ENCODE data around the gene NOX3.

GRCh38 chr6:152380103-152380792 is 256.9 kb downstream of the SYNE1 start:
- RRBS = no CpG with 5 or more reads among the region's 5 CpGs

GRCh38 chr6:152566367-152566703 is 70.8 kb downstream of the SYNE1 start:
- RRBS = no CpG with 5 or more reads among the region's 1 CpG

GRCh38 chr6:154245331-154246291 is 111.0 kb downstream of the IPCEF1 start:
- RRBS = no CpG with 5 or more reads among the region's 13 CpGs

DNA sequence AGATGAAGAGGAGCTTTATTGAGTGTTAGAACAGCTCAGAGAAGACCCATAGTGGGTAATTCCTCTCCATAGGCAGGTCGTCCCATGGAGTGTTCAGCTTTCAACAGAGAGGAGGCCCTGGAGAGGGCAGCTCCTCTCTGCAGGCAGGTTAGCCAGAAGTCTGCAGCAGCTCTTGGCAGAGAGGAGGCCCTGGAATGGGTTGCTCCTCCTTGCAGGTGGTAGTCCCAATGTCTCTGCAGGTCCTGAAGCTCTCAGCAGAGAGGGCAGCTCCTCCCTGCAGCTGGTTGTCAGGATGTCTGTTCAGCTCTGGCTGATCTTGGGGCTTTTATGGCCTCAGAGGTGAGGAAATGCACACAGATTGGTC is 89.0 kb downstream of the IPCEF1 start:
- RRBS = no CpG with 5 or more reads among the region's 1 CpG

GRCh38 chr6:154653734-154654233 is 79.4 kb upstream of the SCAF8 start:
- RRBS = no CpG with 5 or more reads among the region's 5 CpGs

- RRBS = no CpG with 5 or more reads among the region's 6 CpGs
Observed at GRCh38 chr6:154765893-154766836, 32.9 kb downstream of the SCAF8 start.

GRCh38 chr6:154803356-154804163 is 70.3 kb downstream of the SCAF8 start:
- RRBS = no CpG with 5 or more reads among the region's 1 CpG

- RRBS = no CpG with 5 or more reads among the region's 6 CpGs
Observed at GRCh38 chr6:155170906-155171672, 92.7 kb upstream of the CLDN20 start.

- RRBS = no CpG with 5 or more reads among the region's 8 CpGs
Observed at GRCh38 chr6:155185576-155186029, 78.2 kb upstream of the CLDN20 start.

GRCh38 chr6:155455596-155456091 is at the start of gene NOX3:
NOX3 (minus strand) TSS chr6:155455839.
- RRBS = no CpG with 5 or more reads among the region's 5 CpGs

- RRBS = no CpG with 5 or more reads among the region's 8 CpGs
Observed at GRCh38 chr6:156698058-156698813, 78.9 kb upstream of the ARID1B start.

DNA sequence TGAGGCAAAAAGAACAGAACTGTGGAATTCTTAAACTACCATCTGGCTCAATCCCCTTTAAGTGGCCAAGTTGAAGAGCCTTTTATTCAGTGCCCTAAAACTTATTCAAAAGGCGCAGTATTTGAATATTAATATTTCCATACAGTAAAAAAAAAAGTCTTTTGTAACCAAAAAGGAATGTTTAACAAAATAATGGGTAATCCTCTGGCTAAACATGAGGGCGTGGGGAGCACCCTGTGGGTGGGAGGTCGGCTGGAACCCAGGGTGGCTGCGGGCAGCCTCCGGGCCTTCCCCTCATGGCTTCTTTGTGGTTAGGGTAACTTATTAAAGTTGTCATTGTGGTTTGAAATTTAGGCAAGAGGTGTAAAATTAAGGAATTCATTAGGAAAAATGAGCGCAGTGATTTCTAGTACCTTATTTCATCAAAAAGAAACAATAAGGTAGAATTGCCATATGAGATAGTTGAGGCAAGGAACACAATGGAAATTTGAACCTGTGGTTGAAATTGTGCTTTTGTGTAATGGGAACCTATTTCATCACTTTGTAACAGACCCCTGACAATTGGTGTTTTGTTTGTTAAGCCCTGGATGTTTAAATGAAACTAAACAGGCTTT is 2.7 kb upstream of the ARID1B start:
- RRBS = no CpG with 5 or more reads among the region's 6 CpGs

- RRBS = no CpG with 5 or more reads among the region's 12 CpGs
Observed at GRCh38 chr6:156792587-156793245, 15.5 kb downstream of the ARID1B start.

DNA sequence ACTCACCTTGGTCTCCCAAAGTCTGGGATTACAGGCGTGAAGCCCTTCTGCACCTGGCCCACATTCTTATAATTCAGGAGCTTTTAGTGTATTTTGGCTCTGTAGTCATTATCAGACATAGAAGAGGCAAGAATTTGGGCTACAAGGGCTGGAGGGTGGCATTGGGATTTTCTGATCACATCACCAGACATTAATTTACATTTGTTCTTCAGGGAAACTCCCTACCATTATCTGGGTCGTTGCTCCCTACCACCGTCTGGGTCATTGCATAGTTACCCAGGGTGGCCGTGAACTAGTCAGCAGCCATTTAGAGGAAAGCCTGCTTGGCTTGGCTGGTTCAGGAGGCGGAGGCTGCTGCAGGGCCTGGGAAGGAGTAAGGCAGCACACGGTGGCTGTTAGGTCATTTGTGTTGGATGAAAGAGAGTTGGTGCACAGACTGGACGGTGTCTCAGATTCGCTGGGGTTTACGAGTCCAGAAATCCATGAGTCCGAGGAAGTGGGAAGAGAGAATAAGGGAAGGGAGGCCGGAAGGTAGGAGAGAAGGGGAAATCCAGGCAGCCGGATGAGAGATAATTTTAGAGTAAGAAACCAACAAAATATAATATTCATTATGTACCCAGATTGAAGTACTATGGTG is 17.8 kb downstream of the ARID1B start:
- RRBS = no CpG with 5 or more reads among the region's 12 CpGs

DNA sequence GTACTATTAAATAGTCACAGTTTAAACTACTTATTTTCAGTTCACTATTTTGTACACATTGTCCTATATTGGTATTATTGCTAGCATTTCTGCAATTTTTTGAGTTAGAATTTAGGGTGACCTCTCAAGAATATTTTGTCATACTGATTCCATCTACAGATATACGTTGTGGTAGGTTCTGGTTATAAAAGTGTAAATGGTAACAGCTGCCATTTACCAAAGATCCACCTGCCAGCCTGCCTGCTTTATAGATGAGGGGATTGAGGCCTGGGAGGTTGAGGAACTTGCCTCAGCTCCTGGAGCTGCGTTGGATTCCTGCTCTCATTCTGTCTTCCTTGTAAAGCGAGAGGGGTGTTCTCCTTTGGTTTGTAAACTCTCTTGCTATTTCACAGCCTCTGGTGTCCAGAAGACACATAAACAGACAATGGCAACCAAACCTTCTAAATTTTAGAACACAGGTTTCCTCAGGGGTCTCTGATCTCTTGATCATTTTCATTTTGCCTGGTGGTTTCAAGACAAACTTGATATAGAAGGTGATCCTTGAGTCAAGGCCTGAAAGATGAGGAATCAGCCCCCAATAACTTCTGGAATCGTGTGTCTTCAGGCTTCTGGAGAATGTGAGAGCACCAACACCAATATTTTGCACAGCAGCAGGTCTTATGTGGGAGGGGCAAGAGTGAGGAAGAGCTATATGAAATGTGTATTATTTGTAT is 33.1 kb downstream of the ARID1B start:
- RRBS = no CpG with 5 or more reads among the region's 4 CpGs

- RRBS = no CpG with 5 or more reads among the region's 23 CpGs
Observed at GRCh38 chr6:156822302-156823447, 45.5 kb downstream of the ARID1B start.

GRCh38 chr6:156832038-156833130 is 55.2 kb downstream of the ARID1B start:
- RRBS = no CpG with 5 or more reads among the region's 6 CpGs

DNA sequence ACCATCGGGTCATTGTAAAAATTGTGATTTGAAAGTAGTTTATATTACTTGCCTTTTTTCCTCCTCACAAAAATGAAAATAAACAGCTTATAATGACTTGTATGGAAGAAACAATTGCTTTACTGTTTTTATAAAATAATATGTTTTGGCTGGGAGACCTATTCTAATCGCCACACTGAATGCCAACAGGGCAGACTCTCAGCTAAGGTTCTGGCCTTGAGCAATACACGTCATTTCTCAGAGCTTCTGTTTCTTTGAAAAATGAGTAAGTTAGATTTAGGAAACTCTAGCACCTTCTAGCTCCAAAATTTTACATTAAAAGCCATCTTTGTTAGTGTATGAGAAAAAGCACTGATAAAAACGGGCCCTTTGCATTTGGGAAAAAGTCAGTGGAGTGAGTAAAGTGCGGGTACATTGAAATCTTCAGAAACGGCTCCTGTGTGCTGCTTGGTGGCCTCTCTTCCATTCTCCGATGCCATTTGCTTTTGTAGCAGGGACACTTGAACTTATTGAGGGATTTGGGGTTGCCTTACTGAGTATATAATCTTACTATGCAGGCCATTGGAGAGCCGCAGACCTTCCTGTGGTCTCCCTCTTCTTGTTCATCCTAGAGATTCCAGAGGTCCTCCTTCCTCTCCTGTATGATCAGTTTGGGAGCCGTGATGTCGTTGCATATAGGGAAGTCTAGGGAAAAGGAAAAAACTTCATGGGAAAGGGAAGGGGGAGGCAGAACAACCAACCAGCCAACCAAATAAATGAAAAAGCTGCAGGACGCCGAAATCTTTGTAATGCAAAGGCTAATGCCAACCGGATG is 166.8 kb downstream of the ARID1B start:
- RRBS = no CpG with 5 or more reads among the region's 13 CpGs

DNA sequence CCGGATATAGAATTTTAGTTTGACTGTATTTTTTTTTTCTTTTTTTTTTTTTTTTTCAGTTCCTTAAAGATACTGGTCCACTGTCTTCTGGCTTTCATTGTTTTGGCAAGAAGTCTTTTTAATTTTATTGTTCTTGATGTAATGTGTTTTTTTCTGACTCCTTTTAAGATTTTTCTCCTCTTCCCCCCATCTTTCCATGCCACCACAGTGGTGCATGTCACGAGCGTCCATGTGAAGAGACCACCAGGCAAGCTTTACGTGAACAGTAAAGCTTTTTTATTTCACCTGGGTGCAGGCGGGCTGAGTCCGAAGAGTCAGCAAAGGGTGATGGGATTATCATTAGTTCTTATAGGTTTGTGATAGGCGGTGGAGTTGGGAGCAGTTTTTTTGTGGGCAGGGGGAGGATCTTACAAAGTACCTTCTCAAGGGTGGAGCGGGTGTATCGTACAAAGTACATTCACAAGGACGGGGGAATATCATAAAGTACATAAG is 198.4 kb downstream of the ARID1B start:
- RRBS = no CpG with 5 or more reads among the region's 10 CpGs

DNA sequence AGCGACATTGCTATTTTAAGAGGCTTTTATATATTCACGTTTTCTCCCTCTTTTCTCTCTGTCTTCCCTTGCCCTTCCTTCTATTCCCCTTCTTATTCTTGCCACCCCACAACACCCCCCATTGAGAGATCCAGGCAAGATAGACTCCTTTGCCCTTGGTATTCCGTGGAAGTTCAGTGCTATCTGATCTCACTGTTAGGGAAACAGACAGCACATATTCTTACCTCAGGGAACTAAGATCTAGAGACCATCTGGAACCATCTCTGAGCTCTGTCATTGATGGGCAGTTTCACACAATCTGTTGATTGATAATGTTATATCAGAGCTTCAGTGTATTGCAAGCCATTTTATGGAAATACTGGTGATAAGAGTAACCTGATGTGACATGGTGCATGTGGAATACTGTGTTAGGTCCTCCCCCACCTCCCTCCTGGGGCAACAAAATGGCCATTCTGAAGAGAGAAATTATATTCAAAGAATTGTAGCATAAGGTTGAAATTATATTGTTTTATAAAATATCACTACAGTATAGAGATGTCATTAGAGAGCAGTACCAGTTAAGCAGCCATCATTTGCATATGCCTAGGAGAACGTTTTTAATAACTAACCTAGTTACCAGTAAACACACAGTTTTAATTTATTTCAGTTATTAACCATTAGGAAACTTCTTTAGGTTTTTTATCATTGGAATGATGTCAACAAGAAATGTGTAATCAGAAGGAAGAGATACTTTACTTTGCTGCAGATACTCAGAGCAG is 228.9 kb downstream of the ARID1B start:
- RRBS = no CpG with 5 or more reads among the region's 4 CpGs